ENCODE data around the genes NUDT21 and NLRC5.

GRCh38 chr16:56389463-56390293 lies 35.7 kb downstream of the AMFR start:
- PRO-cap = no peak

DNA sequence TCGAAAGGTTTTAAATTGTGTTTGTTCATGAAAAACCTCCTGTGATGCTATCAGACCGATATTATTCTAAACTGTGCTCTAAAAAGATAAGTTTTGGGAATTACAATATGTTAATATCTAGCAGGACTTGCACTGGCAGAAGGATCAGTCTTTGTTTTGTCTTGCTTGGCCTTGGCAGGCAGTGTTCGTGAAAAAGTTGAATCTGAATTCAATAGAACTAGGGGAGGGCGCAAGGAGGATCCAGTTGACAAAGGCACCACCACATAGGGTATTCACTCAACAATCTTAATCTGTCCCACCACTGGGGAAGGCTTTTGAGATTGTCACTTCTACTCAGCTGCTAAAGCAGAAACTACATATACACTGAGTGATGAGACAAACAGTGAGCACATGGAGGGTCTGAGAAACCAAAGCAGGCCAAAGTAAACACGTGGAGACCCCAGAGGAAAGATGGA lies 2.5 kb downstream of the AMFR start:
- PRO-cap = no peak

GRCh38 chr16:56450626-56451427 lies at the start of gene NUDT21:
Gene NUDT21 (minus strand): TSS chr16:56451332.
- PRO-cap = unidirectional peak, plus-strand start at chr16:56450969; bidirectional peak, plus-strand start at chr16:56451521, minus-strand start at chr16:56451301

- PRO-cap = no peak
Measured at GRCh38 chr16:56708416-56708844, 21.5 kb upstream of the NUP93 start.

GRCh38 chr16:56728915-56729334 lies 1.0 kb upstream of the NUP93 start:
- PRO-cap = no peak

- PRO-cap = no peak
Measured at GRCh38 chr16:56849669-56850327, 15.2 kb upstream of the SLC12A3 start.

DNA sequence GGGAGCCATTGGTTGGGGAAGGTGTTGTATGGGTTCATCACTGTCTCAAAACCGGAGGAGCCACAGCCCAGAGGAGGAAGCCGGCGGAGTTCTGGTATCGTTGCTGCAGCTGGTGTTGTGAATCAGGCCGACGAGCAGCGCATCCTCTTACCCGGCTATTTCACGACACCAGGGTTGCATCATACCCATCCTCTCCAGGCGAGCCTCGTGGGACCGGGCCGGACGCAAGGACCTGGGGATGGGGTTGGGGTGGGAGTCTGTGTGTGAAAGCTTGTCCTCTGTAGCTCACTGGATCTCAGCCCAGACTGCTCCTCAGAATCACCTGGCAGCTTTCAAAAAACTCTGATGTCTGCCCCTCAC lies 6.6 kb upstream of the SLC12A3 start:
- PRO-cap = no peak

DNA sequence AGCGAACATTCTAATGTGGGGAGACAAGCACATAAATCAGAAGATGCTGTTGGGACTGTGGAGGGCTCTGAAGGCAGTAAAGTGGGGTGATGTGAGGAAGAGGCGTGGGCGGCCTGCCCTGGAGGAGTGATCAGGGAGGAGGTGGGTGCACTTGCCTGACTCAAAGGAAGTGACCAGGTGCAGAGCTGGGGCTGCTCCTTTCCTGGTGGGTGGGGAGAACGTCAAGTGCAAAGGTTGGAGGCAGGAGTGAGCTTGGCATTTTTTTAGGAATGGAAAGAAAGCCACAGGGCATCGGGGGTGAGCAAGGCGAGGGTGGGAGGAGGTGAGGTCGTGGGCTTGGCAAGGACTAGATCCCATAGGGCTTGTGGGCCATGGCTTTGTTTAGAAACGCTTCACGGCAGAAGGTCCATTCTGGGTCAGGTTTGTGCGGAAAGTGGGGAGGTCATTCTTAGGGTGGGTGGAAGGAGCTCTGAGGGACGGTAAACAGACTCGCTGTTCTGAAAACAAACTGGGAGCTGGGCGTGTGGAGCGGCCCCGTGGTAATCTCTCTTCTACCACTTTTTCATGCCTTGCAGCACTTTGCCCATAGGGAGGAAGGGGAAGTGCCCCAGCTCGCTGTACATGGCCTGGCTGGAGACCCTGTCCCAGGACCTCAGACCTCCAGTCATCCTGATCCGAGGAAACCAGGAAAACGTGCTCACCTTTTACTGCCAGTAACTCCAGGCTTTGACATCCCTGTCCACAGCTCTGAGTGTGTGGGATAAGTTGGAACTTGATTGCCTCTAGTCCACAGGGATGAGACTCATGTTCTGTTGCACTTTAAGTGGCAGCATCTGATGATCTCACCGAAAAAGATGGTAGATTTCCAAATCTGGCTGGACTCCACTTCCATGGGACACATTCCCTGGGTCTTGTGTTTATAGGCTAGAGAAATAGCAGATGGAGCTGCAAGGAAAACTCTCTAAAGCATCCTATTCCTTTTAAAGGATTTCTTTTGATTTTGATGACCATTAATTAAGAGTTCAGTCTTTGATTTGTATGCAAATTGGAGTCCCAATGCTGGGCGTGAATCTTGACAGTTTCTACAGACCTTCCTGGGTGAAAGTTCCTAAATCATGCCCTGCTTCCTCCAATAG lies 18.9 kb upstream of the HERPUD1 start:
- PRO-cap = no peak

DNA sequence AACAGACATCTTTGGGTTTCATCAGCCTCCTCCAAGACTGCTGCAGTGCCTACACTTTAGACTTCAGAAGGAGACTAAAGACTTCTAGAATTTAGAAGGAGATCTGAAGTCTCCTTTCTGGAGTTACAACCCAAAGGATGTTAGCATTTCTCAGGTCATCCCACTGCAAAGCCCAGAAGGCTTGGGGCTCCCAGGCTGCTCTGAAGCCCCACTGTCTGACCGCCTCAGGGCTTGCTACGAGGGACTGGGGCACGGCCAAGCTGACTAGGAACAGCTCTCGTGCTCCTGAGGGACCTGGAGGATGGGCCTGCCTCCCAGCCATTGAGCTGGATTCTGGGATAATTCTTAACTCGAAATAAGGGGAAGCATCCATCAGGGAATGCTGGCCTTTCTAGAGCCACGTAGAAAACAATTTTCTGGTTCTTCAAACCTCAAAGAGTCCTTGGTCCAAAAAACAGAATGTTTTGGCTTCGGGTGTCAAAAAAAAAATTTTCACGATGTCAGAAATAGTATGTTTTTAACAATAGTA lies 16.6 kb upstream of the HERPUD1 start:
- PRO-cap = no peak

DNA sequence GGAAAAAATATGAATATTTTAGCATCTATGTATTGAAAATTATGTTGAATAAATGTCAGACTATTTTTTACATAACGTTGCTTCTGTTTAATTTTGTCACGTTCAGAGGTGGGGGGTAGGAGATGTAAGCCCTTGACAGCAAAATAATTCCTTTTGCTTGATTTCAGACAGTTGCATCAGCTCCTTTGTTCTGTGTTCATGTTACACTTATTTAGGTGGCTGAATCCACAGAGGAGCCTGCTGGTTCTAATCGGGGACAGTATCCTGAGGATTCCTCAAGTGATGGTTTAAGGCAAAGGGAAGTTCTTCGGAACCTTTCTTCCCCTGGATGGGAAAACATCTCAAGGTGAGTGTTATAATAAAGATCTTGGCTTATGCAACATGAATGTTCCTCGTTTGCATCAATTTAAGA lies 4.5 kb downstream of the HERPUD1 start:
- PRO-cap = no peak

DNA sequence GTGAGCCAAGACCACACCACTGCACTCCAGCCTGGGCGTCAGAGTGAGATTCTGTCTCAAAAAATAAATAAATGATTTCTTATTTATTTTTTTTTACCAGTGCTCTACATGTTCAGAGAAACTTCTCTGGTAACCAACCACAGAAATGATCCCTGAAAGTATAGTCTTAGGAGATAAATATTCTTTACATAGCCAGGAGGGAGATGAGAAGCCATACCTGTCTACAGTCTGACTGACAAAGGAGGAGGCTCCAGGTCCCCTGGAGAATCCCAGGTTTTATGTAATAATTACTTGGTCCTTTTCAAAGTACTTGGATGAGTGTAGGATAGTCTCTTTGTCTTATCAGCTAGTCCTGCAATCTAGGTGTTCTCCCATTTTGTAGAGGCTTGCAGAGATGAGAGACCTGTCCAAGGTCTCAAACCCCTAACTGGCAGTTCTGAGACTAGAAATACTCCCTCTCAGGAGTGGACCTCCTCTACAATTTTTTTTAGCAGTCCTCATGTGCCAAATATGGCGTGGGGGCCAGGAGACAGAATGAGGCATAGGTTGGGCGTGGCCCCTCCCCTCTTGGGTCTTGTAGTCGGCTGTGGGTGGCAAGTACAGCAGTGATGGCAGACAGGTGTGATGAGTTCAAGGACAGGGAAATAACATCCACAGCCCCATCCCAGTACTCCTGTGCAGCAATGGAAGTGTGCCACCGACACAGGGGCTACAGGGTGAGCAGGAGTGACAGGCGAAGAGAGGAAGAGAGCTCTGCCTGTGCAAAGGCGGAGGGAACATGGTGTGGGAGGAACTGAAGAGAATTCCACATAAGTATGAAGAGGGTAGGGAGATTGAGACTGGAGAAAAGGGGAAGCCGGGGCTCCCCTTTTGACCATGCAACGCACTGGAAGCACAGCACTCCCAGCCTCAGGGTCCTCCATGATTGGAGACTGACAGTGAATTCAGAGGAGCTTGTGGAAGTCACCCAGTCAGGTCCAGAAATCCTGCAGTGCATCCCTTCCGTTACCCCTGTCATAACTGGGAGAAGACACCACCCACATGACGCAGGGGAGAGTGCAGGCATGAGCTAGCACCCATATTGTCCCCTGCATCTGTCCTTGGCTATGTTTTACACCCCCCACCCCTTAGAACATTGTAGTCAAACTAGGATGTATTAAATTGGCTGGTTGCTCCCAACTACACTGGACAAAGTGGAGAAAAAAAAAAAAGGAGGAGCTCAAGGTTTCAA lies 14.9 kb downstream of the HERPUD1 start:
- PRO-cap = no peak

GRCh38 chr16:56951312-56951787 lies 10.4 kb upstream of the CETP start:
- PRO-cap = unidirectional peak, plus-strand start at chr16:56951732

DNA sequence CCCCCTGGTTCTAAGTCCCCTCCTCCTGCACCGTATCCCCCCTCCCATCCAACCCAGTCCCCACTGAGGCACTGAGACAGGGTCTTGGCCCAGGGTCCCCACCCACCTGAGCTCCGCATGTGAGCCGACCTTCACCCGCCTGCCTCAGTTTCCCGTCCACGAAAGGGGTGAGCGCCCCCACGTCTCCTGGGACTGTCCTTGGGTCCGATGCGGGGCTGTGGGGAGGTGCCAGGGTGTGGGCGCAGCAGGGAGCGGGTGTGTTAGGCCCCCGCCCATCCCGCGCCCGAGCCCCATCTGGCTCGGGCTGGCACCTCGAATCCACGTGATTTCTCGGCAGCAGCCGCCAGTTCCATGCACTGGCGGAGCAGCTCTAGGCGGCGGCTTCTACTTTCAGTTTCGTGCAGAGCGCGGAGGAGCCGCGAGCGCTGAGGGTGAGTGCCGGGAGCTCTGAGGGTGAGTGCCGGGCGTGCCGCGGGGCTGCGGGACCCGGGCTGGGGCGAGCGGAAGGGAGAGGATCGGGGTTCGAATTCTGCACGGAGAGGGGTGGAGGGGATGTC lies at the start of gene NLRC5:
NLRC5 (plus strand) TSS at position 393 of the 557 bp plus-strand sequence.
- PRO-cap = bidirectional peak, plus-strand start at position 432 of the sequence, minus-strand start at position 324 of the sequence

- PRO-cap = no peak
Measured at GRCh38 chr16:57009585-57009993, 20.2 kb downstream of the NLRC5 start.

- PRO-cap = no peak
Measured at GRCh38 chr16:57053027-57053547, 39.3 kb upstream of the CPNE2 start.

DNA sequence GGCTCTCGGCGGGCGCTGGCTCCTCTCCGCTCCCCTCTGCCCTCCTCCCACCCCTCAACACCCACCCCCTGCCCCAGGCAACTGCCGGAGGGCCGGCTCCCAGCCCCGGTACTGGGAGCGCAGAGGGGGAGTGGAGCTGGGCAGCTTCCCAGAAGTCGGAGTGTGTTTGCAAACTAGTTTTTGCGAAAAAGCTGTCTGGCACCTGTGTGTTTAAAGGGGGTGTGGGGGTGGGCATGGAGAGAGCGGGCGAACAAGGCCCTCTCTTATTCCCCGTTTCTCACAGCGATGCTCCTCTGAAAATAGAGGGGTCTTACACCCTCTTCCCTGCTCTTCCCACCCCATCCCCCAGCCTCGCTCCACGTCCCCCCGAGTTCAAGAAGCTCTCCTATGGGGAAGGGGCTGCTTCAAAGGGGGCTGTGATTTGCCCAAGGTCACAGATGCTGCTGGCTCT lies 812 bp downstream of the CPNE2 start:
- PRO-cap = no peak

- PRO-cap = no peak
Measured at GRCh38 chr16:57118999-57119682, 26.8 kb downstream of the CPNE2 start.

GRCh38 chr16:57132443-57133074 lies 40.2 kb downstream of the CPNE2 start:
- PRO-cap = no peak

DNA sequence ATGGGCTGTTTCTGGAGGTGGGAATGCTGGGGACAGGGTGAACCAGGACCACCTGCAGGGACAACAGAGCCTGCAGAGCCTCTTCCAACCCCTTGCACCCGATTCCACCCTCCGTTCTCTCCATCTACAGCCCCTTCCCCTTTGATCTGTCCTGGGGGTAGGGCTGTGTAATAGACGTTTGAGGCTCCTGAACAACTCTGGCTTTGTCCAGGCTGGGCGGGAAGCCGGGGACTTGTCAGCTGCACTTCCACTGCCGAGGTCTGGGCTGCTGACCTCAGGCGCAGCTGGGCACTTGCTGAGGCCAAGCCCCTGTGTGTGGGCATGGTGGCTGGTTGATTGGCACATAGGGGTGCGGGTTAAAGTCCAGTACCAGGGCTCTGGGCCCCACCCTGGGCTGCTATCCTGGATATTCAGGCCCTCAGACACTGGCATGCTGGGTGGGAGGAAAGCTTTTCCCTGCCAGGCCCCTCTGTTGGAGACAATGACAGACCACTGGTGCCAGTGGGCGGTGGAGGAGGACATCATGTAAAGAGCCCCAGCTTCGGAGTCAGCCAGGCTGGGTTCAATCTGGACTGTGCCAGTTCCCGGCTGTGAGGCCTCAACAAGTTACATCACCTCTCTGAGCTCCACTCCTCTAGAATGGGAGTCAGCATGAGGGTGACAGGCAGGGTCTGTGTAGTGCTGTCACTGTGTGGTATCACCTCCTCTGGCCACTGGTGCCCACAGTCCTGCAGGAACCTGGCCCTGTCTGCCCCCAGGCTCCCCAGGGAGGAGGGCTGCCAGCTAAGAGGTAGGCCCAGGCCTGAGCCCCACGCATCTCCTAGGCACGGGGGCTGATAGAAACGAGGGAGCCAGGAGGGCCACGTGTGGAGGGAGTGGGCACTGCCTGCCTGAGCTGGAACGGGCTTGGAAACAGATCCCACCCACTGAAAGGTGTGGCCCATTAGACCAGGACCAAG lies 42.6 kb downstream of the PSME3IP1 start:
- PRO-cap = no peak

GRCh38 chr16:57186120-57186214 lies 128 bp upstream of the PSME3IP1 start:
- PRO-cap = no peak

Measured in SP-49 (cell line).